ENCODE measurements around the genes USO1 and NAAA.

DNA sequence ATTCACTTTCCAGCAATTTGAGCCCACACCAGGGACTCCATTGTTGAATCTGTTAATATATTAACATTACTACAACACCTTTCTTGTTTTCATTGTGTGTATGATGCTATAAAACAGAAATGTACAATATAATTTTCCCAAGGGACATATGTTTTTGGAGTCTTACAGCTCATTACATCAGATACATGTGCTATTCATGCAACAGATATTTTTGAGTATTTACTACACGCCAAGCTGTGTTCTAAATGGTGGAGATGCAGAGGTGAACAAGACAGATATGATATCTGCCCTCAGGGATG lies 87.3 kb downstream of the AREG start:
- PRO-cap: unidirectional peak, plus-strand start at position 242 of the sequence

GRCh38 chr4:74624687-74625395 lies 169.5 kb downstream of the BTC start:
- PRO-cap: no peak

GRCh38 chr4:75126586-75127318 lies 193.8 kb downstream of the PARM1 start:
- PRO-cap: no peak

DNA sequence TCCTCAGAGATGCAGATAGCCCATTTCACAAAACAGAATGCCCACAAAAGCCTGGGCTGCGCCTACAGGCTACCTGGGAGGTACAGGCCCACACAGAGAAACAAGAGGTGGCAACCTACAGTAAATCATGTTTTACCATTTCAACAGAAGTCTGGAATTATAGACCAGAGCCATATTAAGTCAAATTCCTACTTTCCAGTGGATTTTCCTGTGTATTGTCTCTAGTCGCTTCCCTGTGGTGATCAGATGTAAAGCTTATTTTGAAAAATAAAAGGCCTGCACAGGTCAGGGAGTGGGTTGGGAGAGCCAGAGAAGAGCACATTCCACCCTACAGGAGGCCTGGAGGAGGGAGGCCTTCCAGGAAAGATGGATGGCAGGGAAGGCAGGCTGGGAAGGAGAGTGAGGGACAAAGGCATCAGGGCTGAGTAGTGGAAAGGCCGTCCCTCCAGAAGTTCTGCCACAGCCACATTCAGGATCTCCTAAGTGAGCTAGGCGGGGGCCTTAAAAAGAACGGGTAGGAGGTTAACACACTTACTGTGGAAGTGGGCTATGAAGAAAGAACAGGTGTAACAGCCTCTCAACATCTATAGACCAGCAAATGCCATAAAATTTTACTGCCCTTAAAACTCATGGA lies 19.0 kb upstream of the USO1 start:
- PRO-cap: no peak

- PRO-cap: bidirectional peak, plus-strand start at chr4:75724713, minus-strand start at chr4:75724373; unidirectional peak, minus-strand start at chr4:75725232; unidirectional peak, minus-strand start at chr4:75725316
Observed at GRCh38 chr4:75724282-75725369, at the start of gene USO1. TSS of gene USO1 (plus strand) at chr4:75724577.

DNA sequence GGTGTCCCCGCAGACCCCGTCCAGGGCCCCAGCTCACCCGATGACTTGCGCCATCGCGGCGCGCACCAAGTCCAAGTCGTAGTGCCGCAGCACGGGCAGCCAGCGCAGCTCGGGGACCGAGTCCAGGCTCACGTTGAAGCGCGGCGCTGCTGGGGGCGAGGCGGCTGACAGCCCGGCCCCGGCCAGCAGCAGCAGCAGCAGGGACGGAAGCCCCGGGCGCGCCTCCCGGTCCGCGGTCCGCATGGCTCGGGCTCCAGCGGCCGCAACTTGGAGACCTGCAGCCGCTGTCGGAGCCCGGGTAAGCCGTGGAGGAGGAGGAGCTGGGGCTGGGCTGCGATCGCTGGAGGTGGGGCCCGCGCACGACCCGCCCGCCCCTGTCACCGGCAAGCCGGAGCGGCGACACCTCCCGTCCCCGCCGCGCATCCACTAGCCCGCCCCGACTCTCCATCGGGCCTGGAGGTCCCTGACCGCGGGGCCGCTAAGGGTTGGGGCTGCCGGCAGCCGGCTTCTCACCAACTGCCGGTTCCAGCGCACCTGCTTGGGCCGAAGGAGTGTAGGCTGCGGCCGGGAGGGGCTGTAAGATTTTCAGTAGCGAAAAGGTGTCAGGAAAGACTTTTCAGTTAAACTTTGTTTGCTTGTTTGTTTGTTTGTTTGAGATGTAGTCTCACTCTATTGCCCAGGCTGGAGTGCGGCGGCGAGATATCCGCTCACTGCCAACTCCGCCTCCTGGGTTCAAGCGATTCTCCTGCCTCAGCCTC lies at the start of gene NAAA:
NAAA (minus strand) TSS at position 307 of the 758 bp plus-strand sequence.
- PRO-cap: bidirectional peak, plus-strand start at position 46 of the sequence, minus-strand start at position 83 of the sequence; bidirectional peak, plus-strand start at position 447 of the sequence, minus-strand start at position 302 of the sequence

- PRO-cap: no peak
Observed at GRCh38 chr4:75988972-75989877, 1.5 kb downstream of the SDAD1 start.

- PRO-cap: unidirectional peak, minus-strand start at chr4:76012368
Observed at GRCh38 chr4:76011475-76012523, 4.5 kb upstream of the CXCL9 start.

- PRO-cap: no peak
Observed at GRCh38 chr4:76053631-76054327, 17.9 kb upstream of the CXCL11 start.

DNA sequence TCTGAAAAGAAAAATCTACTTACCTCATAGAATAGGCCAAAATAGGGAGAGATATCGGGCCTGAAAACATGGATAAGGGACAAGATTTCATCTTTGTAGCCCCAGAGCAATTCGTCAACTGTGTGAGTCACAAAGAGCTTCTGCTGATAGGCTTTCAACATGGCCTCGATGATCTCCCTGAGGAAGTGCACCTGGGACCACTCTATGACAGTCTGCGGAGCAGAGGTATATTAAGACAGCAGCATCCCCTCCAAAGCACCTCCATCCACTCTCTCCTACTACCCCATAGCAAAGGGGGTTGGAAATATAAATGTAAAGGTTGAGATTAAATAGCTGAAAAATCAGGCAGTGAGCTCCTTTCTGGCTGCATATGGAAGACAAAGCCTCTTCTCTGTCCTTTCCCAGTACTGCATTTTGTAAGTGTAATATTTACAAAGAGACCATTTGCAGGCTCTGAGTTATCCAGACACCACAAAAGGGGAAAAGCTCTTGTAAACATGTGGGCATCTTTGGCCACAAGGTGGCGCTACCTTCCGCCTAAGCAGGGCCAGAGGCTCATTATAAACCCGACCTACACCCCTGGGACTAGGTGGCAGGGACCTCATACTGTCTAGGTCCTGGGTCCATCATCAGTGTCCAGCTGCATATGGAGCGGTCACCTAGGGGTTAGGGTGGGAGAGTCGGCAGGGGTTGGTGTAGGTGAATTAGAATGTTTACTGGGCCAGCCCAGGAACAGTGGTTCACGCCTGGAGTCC lies 31.5 kb upstream of the NUP54 start:
- PRO-cap: no peak

DNA sequence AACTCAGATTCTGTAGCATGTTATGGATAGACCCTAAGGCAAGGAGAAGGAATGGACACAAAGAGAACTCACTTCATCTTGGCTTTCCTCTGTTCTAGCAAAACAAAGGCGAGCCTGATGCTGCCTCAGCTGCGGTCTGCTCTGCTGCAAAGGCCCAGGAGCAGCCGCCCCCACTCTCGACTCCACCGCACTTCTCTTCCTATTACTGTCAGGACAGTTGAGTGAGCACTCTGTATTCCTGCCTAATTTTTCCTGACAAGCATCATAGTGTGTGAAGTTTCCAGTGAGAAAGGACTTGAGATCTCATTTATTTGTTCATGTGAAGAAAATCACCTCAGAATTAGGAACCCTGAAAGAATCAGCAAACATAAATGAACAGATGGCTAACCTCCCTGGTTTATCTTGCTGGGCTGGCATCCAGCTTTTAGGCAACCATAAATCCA lies 15.7 kb downstream of the SCARB2 start:
- PRO-cap: bidirectional peak, plus-strand start at position 179 of the sequence, minus-strand start at position 96 of the sequence

DNA sequence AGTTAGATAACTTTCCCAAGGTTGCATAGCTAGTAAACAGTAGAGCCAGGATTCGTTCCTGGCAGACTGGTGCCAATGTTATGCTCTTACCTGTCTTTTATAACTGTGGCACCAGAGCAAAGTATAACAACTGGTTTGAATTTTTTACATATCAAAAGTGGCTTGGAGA lies 15.7 kb upstream of the FAM47E start:
- PRO-cap: no peak

GRCh38 chr4:76303054-76303539 lies 3.4 kb upstream of the STBD1 start:
- PRO-cap: no peak

- PRO-cap: no peak
Observed at GRCh38 chr4:76305609-76305841, 1.0 kb upstream of the STBD1 start.

DNA sequence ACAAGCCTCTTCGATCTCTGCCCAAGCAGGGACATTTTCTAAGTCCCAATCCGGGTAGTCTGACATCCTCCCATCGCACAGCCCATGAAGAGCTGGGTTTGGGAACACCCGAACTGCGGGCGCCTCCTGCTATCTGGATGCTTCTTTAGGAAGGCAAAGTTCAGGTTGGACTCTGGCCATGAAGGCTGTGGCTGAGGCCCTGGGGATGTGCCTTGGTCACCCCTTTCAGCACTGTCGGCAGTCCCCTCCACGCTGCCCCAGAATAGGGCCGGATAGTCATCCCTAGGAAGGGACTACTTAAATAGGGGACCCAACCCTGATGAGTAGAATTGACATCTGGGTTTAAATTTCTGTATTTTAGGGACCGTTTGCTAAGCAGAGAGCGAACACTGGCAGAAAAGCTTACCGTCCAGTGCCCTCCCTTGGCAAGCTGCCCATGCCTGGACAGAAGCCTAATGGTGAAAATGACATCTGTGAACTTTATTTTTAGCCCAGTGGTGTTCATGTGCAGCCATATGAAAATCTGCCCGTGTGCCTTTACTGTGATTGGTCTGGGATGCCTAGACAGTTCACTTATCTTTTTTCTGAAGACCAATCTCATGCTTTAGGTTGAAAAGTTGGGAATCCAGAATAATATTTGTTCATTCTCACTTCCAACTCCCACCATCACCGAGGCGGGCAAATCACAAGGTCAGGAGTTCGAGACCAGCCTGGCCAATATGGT lies 995 bp downstream of the STBD1 start:
- PRO-cap: no peak

DNA sequence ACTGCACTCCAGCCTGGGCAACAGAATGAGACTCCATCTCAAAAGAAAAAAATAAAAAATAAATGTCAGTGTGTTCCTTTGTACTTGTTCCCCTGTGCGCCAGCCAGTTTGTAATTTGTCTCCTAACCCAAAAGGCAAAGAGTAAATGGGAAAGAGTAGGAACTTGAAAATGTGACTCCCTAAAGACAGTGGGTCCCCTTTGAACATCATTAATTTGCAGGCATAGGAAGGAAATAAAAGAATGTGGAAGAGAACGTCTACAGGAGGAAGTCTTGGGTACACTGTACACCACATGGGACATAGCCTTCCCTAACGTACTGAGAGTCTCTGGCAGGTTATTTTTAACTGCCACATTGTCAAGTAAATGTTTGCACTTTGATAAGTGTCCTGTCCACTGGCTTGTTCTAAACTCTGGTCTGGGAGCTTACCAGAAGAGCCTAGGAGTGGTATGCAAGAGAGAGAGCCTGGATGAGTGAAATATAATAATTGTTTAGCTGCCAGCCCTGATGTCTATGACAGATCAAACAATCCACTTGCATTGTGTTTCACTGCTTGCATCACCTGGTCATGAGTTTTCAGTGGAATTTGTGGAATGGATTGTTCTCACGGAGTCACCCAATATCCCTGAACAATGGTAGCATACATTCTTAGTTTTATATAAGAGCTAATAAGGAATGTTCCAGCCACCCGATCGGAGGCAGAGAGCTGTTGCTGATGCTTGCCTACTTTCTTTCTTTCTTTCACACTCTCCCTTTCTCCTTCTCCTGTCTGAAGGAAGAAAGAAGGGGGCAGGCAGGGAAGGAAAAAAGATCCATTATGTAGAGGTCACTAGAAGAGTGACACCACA lies 91.5 kb downstream of the SHROOM3 start:
- PRO-cap: no peak

DNA sequence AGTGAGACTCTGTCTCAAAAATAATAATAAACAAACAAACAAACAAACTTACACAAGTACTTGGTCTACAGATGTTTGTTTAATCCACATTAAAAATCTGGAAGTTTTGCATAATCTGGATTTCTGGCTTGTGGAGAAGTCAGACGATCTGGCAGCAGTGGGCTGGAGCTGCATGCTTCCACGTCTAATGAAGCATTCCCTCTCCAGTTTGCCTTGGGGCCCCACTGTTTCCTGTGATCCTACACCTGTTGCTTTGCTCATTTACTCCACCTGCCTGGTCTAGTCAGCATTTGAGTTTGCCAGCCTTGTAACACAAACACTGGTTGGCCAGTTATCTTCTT lies 144.4 kb downstream of the SHROOM3 start:
- PRO-cap: no peak

DNA sequence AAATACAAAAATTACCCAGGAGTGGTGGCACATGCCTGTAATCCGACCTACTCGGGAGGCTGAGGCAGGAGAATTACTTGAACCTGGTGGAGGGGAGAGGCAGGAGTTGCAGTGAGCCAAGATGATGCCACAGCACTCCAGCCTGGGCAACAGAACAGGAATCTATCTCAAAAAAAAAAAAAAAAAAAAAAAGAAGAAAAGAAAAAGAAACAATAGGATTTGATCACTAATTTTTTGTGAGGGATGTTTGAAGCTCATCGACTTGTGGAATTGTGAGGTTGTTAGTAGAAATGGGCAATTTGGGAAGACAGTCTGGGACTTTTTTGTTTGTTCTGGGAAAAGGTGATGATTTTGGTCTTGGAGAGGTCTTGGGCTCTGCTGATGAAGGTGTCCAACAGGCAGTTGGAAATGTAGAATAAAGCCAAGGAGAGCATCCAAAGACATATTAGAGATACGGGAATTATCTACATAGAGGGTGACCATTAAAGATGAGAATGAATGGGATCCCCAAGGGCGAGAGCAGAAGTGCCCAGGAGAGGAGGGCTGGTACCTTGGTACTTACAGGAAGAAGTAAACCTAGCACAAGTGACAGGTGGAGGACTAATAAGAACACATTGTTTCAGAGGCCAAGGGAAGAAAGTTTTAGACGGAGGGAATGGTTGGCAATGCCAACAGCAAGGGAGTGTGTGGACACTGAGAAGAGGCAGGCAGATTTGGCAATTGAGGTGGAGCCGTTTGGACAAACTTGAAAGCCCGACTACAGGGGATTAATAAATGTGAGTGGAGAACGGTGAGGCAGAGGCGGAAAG lies 185.1 kb downstream of the SHROOM3 start:
- PRO-cap: no peak

DNA sequence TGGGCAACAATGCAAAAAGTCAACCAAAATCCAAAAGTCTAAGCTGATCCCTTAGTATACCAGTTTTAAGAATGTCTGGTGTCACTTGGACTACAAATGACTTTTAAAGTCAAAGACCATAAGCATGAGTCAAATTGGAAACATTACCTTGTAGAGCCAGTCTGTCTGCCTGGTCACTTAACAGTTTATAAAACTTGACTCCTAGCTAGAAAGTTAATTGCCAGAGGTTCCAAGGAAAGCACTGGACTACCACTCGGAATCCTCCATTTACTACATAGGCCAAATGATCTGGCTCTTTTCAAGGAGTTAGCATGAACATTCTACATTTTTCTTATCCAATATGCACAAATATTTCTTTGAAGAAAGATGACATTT lies 188.2 kb downstream of the SHROOM3 start:
- PRO-cap: no peak

DNA sequence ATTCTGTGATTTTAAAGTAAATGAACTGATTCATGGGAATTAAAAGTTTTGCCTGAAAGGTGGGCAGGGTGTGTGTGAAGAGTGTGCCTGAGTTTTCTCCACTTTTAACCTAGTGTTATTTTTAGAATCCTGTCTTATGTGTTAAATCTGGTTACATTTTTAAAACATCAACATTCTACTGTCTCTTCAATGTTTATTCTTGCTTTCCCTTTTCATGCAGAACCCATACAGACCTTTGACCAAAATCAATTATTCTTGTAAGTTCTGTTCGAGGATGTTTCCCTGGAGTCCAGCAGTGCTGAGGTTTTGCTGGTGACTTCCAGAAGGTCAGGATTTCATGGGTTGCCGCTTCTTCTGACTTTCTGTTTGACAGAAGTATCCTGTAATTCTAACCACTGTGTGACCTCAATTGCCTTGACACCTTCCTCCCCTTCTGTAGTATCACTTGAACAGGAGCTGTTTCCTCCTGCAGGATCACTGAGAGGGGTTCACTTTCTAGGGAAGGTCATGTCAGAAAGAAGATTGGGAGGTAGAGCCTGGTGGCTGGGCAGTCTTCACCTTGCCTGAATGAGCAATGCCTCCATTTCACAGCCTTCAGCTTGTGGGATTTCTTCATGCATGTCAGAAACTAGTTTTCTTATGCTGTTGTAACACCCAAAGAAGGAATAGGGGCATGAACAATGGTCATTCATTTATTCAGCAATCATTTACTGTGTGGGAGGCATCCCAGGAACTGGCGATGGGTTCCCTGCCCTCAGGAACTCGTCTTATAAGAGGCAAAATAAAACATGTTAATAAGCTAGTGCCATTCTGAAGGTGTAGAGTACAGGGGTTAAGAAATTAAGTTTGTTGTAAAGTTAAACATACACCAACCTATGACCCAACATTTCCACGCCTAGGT lies 206.1 kb downstream of the SOWAHB start:
- PRO-cap: no peak

Data from REH cell (cell line).